Metanephros (tissue), 2 donors: Measurements from ENCODE around the gene CA5A.

GRCh38 chr16:87318127-87318637 is 990 bp upstream of the C16orf95 start:
- RAMPAGE, long total RNA: no peak

DNA sequence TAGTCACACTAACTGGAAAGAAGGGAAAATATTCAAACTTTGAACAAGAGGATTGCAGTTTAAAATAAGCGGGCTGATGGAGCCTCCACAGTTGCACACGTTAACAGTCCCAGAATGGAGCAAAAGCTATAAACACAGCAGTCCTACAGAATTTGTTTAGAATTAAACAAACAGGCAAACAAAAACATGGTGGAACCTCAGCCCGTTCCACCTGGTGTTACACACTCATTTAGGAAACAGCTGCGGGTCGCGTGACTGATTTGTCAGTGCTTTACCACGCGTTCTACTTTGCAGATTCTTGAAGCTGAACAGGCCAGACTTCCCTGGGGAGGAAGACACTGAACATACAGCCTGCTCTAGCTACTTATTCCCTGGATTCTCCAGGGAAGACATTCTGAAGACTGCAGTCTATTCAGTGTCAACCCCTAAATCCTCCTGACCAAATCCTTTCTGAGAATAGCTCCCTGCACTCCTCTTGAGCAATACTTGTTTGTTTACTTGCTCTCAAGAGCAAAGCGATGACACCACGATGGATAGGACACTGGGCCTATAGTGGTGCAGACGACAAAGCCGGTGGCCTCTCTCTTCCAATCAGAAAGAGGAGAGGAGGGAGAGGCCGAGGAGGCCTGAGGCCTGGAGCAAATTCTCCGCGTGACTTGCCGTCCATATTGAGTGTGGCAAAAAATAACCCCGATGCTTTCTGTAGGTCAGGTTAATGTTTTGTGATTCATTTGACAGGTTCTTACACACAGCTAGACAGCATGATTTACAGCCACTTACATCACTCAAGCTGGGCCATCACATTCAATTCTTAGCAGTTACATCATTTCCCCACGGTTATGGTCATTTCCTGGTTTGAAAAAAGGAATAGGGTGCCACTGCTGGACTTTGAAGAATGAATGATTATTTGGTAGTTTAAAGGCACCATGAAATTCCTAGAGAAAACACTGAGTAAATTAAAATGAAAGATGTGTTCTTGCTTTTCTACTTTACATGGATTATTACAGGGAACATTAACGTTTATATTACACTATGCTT is 3.9 kb upstream of the MAP1LC3B start:
- RAMPAGE, long total RNA: no peak

DNA sequence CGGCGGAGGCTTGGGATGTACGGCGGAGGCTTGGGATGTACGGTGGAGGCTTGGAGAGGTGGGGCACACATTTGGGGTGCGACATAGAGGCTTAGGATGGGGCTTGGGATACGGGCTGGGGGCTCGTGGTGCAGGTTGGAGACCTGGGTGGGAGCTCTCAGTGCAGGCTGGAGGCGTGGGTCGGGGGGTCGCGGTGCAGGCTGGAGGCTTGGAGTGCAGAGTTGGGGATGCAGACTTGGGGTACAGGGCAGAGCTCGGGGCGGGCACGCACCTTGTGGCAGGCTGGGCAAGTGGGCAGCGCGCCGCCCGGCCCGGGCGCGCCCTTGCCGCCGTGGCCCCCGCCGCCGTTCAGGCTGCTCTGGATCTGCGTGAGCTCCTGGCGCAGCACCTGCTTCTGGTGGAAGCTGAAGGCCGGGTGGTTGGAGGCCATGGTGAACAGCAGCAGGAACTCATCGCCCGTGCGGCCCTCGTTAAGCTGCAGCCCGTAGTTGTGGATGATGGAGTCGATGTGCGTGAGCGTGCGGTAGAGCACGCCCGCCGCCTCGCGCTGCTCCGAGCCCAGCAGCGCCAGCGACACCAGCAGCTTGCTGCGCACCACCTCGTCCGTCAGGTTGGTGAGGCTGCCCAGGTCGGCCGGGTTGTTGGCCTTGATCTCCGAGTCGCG is 1.3 kb downstream of the ZCCHC14 start:
- RAMPAGE, long total RNA: no peak

GRCh38 chr16:87554584-87555499 is 47.5 kb upstream of the JPH3 start:
- RAMPAGE, long total RNA: no peak

GRCh38 chr16:87557067-87557690 is 45.1 kb upstream of the JPH3 start:
- RAMPAGE, long total RNA: no peak

GRCh38 chr16:87635577-87636111 is 33.3 kb downstream of the JPH3 start:
- RAMPAGE, long total RNA: no peak

- RAMPAGE, long total RNA: no peak
These were observed 59.4 kb downstream of the KLHDC4 start for GRCh38 chr16:87706377-87706768.

GRCh38 chr16:87723120-87723776 is 42.5 kb downstream of the KLHDC4 start:
- RAMPAGE, long total RNA: no peak

DNA sequence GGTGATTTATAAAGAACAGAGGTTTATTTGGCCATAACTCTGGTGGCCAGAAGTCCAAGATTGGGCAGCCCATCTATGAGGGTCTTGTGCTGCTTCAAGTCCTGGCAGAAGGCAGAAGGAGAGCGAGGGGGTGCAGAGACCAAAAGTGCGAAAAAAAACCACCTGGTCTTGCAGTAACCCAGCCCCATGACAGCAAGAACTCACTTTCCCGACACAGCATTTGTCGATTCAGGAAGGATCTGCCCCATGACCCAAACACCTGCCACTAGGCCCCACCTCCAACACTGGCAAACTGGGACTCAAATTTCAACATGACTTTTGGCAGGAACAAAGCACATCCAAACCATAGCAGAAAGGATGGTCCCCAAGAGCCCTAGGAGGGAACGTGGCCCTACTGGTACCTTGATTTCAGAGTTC is 34.7 kb upstream of the KLHDC4 start:
- RAMPAGE, long total RNA: no peak

GRCh38 chr16:87822656-87823313 is 46.5 kb downstream of the SLC7A5 start:
- RAMPAGE, long total RNA: no peak

DNA sequence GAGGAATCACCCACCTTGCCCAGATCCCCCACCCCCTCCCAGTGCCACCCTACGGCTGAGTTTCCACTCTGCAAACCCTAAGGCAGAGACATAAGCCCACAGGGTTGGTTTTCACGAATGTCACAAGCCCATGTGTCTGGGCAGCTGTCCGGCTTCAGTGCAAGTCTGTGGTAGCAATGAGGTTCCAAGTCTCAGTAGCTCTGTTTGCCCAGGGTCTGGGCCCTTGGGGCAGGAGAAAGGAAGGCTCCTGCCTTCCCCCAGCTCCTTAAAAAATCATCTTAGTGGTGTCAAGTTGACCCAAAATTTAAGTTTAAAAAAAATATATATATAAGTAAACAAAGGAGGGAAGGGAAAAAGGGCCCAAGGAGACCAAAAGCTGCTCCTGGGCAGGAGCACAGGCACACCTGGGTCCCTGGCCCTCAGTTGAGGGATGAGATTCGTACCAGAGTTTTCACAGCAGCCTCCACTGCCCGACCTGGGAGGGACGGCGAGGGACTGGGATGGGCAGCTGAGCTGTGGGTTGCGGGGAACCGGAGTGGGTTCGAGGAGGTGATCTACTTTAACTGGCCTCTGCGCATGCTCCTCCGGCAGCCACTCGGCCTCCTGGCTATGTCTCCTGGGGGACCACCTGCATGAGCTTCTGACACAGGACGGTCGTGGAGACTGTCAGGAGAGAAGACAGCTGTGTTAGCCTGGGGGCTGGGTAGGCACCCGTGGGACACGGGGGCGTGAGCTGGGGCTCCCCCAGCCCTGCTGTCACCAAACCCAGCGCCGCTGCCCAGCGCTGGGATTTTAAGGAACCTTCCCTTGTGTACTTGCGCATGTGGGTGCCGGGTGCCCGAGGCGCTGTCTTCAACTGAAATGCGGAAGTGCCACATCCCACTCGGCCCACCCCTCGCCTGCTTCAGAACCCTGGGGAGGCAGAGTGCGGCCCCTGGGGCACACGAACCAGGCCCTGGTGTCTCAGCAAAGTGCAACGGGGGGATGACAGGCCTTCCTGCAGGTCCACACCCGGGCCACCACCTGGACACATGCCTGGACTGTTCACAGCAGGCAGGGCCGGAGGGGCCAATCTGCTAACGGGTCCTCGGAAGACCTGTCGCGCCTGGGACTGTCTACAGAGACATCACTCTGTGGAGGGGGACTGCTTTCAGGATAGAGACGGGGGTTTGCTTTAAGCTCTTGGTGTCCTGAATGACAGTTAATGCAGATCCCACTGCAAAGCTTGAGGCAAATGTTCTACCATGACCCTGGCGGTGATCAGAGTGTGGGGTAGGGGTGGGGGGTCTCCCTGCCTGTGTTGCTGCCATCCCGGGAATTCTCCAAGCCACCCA is 36.5 kb downstream of the SLC7A5 start:
- RAMPAGE, long total RNA: no peak

- RAMPAGE, long total RNA: no peak
These were observed 34.9 kb downstream of the SLC7A5 start for GRCh38 chr16:87834084-87835209.

GRCh38 chr16:87848025-87848692 is 21.1 kb downstream of the SLC7A5 start:
- RAMPAGE, long total RNA: no peak

DNA sequence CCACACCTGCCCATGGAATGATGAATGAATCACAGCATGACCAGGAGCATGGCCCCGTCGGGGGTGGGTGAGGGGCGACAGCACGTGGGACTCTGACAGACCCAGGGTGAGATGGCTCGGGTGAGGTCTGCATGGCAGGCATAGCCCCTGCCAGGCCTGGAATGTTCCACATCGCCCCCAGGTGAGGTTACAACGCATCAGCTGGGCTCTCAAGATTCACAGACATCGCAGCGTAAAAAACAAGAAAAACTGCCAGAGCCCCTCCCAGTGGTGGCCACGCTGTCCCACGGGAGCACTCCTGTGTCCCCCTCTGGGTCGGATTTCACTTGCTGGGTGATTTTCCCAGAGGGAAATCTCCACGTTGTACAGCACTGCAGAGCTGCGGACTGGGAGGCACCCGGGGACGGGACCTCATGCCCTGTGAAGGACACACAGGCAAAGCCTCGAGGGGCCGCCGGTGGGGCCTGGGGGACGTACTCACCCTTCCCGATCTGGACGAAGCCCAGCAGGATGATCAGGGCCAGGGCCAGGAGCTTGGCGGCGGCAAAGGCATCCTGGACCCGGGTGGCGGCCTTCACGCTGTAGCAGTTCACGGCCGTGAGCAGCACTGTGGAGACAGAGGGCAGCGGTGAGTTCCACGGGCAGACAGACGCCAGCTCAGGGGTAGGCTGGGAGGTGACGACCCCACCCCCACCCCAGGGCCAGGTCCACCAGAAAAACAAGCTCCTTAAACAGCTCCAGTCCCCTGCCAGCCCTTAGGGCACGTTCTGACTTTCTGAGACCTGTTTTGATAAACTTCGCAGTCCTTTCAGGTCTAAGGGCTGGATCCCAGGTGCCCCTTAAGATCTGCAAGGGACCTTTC is 17.8 kb downstream of the SLC7A5 start:
- RAMPAGE, long total RNA: no peak

DNA sequence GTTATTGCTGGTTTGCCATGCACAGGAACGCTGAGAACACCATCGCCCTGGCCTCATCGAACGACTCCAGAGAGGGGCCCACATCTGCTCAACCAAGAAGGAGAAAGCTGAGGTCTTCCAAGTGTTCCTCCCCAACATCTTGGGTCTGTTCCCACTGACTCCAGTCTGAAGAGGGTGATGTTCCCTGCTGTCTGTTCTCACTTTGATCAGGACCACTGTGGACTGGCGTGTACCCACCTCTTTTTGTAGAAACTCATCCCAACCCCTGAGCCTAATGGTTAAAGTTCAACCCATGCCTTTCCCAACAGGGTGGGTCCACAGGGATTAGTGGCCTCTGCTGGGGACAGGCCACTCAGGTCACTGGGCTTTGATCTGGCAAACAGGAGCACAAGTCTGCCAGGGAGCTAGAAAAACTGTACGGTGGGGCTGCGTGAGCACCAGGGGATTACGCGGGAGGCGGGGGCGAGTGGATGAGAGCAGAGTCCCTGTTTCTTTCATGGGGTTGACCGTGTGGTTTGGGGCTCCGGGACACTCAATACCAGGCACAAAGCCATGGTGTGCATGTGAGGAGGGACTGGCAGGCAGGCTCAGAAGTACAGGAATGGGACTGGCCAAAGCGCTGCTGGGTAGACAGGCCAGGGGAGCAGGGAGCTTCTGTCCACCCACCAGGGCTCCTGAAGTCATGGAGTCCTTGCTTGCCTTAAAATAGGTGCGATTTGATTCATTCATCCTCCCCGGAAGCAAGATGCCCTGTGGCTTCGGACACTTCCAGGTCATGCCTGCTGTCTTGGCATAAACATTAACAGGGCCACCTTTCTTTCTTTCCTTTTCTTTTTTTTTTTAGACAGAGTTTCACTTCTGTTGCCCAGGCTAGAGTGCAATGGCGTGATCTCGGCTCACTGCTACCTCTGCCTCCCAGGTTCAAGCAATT is at the start of gene CA5A:
TSS of gene CA5A (minus strand) at position 217 of the 931 bp plus-strand sequence.
- RAMPAGE, long total RNA: no peak

GRCh38 chr16:87948957-87949402 is 2.3 kb upstream of the BANP start:
- RAMPAGE, long total RNA: no peak

- RAMPAGE, long total RNA: no peak
These were observed 42.8 kb downstream of the BANP start for GRCh38 chr16:87994060-87994473.

- RAMPAGE, long total RNA: no peak
These were observed 148.1 kb upstream of the ZNF469 start for GRCh38 chr16:88234231-88235436.

DNA sequence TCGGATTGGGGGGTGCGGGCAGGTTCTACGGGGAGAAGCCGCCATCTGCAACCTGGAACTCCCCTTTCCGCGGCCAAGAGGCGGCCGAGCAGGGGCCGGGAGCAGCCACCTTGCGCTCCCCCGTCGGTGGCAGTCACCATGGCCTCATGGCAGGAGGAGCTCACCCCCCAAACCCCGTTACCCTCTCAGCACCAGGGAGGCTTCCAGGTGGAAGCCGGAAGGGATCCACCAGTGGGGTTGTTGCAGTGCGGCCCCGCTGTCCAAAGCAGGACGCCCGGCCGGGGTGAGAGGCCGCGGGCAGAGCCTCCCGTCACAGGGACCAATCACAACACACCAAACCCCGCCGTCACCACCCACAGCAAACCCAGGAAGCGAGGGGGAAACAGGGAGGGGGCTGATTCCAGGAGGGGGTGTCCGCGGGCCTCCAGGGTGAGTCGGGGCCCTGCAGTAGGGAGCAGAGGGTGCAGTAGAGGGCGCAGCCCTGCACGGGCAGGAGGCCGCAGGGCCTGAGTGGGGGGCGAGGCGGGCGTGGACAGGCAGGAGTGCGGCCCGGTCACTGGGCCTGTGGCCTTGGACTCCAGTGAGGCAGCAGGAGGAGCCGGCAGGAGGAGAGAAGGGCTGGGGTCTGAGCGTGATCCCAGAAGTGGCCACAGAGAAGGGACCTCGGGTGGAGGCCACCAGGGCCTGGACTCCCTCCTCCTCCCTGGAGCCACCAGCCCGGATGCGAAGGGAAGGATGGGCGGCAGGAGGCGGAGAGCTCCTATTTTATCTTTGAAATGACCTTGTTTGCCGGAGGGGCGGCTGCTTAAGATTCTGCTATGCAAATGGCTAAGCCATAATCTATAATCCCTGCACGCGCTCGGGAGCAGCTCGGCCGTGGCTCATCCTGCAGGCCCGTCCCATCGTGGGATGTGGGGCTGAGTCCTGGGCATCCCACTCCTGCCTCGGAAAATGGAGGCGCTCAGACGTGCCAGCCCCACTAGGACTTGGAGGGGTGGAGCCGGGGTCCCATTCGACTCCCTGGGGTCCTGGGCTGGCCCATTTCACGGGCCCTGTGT is 41.4 kb downstream of the ZFPM1 start:
- RAMPAGE, long total RNA: no peak

- RAMPAGE, long total RNA: no peak
These were observed 46.4 kb upstream of the ZC3H18 start for GRCh38 chr16:88523634-88524425.